Peripheral blood mononuclear cell (primary cell): ENCODE measurements around a stretch of chr6.

DNA sequence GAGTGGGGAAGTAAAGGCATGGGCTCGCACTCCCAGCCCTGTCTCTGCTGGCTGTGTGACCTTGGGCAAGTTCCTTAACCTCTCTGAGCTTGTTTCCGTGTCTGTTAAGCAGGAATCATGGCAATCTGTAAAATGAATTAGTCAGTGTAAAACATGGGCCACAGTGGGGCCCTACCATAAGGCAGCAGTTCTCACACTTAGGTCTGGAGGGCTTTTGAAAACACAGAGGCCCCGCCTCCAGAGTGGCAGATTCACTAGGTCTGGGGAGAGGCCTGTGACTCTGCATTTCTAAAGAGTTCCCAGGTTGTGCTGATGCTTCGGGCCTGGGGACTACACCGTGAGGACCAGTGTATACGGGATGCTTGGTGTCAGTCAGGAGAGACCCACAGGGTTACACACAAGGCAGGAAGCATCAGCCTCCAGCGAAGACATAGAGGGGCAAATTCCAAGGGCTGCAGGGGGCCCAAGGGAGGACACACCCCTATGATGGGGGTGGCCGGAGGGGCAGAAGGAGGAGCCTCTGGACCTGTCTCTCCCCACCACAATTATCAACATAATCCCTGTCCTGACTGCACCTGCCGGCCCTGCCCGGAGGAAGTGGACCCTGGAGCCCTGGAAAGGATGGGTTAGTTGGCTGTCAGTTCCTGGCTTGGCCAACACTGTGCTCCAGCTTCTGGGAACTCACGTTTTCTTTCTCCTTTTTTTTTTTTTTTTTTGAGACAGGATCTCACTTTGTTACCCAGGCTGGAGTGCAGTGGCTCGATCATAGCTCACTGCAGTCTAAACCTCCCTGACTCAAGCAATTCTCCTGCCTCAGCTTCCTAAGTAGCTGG, 46.7 kb downstream of the FGD2 start:
- PRO-cap, 8 experiments: no peak in any of the 8 experiments

DNA sequence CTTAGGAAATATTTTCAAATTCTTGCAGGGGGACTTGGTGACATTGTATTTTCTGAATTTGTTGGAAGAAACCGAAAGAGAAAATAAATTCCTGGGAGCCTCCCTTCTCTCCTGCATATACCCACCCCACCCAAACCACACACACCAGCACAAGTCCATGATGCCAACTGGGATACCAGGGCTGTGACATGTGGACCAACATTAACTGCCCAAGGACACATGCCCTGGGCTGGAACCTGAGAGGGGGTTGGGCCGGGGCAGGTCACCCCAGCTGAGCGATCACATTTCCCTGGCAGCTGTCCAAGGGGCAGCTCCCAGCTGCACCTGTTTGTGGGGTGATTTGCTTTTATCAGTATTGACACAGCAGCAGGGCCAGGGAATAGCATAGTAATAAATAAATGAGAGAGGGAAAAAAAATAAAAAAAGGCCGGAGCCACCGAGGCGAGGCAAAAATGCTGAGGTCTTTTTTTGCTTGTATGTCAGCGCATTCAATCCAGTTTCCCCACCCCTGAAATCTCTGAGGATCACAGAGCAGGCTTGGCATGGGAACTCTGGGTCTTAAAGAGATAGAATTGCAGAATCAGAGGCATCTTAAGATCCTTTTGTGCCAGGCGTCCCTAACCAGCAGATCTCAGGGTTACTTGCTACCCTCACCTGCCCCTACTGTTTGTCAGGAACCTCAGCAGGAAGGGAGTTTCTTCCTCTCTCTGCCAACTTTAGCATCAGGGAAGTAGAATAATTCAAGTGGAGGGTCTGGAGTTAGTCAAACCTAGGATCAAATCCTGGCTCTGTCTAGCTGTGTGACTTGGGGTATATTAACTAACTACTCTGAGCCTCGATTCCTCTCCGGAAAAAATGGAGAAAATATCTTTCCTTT, 66.5 kb upstream of the PIM1 start:
- PRO-cap, 8 experiments: no peak in any of the 8 experiments

GRCh38 chr6:37155272-37155782, 14.6 kb upstream of the PIM1 start:
- PRO-cap, 8 experiments: no peak in any of the 8 experiments

DNA sequence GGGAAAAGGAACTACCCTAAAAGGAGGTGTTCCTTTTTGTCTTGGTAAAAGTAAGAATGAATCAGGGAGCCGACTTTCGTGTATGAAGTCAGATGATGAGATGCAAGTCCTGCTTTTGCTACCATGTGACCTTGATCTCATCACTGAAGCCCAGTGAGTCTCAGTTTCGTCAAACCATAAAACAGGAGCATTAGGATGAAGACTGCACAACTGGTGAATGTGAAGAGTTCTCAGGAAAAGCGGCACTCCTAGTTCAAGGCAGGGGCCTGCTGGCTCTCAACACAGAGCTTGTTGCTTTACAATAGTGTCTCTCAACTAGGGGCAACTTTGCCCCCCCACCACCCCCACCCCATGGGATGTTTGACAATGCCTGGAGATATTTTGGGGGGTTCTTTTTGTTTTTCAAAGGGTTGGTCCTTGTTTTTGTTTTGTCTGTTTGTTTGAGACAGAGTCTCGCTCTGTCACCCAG, 40.9 kb downstream of the PIM1 start:
- PRO-cap, 8 experiments: no peak in any of the 8 experiments

DNA sequence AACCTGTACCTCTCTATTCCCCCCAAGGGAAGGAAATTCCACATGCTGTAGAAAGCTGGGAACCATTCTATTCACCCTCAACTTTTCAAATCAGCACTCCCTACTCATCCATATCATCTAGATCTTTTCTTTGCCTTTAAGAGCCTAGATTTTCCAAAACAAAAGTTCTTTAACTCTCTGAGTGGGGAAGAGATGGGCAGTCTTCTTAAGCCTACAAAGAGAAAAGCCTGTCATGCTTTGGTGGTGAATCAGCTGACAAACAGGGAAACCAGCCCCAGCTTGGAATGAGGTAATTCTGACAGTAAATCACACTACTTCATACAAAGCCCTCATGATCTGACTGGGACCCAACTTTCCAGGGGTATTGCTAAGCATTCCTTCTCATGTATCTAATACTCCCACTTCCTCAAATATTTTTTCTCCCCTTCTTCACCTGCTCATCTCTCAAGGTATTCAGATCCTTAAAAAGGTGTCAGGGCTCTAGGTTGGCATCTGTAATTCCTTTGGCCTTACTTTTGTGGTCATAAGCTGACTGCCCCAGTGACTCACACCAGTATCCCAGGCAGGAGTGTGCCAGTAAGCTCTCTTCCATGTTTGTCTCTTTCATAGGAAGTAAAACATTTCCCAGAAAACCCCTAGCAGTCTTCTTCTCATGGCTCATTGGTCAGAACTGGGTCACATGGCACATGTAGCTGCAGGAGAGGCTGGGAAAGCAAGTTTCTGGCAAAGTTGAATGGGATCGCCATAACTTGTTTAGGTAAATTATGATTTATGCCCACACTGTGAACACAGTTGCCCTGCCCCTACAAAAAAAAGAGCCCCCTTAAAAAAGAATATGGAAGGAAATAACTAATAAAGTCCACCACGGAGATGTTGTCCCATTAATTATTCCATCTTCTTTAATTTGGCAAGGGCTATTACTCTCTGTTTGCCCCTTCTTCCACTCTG, 15.0 kb upstream of the TBC1D22B start:
- PRO-cap, 8 experiments: no peak in any of the 8 experiments

GRCh38 chr6:37283882-37284189, 25.9 kb upstream of the TMEM217 start:
- PRO-cap, 8 experiments: no peak in any of the 8 experiments

GRCh38 chr6:37565399-37566036, 65.8 kb upstream of the CCDC167 start:
- PRO-cap, 8 experiments: no peak in any of the 8 experiments

- PRO-cap, 8 experiments: no peak in any of the 8 experiments
Measured at GRCh38 chr6:37648213-37649437, 49.1 kb downstream of the MDGA1 start.

GRCh38 chr6:37679853-37680531, 17.7 kb downstream of the MDGA1 start:
- PRO-cap, 8 experiments: no peak in any of the 8 experiments

DNA sequence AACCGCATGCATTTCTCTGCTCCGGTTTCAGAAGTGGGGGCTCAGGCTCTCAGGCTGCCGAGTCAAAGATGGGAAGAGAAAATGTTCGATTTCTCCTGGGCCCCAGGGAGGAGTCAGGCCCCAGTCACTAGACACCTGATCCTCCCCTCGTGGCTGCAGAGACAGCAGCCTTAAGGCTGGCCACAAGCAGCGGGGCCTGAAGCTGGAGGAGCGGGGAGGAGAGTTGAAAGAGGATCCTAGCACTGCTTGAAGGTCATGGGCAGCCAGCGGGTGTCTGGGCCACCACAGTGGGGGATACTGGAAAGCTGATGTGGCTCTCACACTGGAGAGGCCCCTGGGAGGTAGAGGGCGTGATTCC, 42.2 kb upstream of the ZFAND3 start:
- PRO-cap, 8 experiments: no peak in any of the 8 experiments

GRCh38 chr6:37925520-37925796, 105.9 kb downstream of the ZFAND3 start:
- PRO-cap, 8 experiments: peak in 1 of 8 experiments; most common plus-strand start chr6:37925741 (in 1)

- PRO-cap, 8 experiments: peak in 1 of 8 experiments; most common plus-strand start chr6:37962491 (in 1)
Measured at GRCh38 chr6:37962228-37963025, 142.9 kb downstream of the ZFAND3 start.

GRCh38 chr6:38050711-38051053, 231.2 kb downstream of the ZFAND3 start:
- PRO-cap, 8 experiments: no peak in any of the 8 experiments

GRCh38 chr6:38640513-38640837, 746 bp upstream of the BTBD9 start:
- PRO-cap, 8 experiments: peak in 1 of 8 experiments; most common plus-strand start chr6:38640669 (in 1)

GRCh38 chr6:39057445-39058006, 8.9 kb downstream of the GLP1R start:
- PRO-cap, 8 experiments: no peak in any of the 8 experiments

- PRO-cap, 8 experiments: no peak in any of the 8 experiments
Measured at GRCh38 chr6:39206110-39206906, 23.0 kb downstream of the KCNK5 start.

DNA sequence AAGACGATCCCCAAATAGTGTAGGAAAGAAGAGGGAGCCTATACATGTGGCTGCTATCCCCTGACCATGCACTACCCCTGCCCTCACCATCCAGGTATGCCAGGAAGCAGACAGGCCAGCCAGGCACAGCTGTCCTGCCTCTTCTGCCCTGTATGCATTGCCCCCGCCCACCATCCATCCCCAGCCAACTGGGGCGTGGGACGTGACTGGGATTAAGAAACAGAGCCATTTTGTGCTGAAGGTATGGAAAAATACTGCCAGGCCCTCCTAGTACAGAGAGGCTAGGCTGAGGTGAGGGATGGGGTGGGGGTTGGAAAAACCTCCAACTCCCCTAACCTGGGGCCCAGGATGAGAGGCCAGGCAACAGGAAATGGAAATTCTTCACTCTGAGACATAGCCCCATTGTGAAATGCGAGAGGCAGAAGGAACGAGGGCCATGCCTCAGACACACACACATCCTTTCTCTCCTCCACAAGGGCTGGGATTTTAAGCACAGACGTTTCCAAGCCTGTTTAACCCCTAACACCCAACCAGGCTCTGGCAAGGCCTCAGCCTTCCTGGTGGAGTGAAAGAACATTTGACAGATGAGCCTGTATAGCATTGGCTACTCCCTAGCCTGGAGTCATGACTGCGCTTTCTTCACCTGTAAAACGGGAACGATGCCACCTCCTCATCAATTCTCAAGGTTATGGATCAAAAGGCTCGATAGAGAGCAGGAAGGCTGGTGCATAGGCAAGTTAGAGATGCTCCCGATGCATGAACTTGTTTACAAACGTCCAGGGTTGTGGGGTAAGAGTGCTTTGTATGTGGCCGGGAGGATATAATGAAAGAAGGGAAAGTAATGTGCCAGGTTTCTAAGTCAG, 19.8 kb downstream of the KCNK5 start:
- PRO-cap, 8 experiments: no peak in any of the 8 experiments

DNA sequence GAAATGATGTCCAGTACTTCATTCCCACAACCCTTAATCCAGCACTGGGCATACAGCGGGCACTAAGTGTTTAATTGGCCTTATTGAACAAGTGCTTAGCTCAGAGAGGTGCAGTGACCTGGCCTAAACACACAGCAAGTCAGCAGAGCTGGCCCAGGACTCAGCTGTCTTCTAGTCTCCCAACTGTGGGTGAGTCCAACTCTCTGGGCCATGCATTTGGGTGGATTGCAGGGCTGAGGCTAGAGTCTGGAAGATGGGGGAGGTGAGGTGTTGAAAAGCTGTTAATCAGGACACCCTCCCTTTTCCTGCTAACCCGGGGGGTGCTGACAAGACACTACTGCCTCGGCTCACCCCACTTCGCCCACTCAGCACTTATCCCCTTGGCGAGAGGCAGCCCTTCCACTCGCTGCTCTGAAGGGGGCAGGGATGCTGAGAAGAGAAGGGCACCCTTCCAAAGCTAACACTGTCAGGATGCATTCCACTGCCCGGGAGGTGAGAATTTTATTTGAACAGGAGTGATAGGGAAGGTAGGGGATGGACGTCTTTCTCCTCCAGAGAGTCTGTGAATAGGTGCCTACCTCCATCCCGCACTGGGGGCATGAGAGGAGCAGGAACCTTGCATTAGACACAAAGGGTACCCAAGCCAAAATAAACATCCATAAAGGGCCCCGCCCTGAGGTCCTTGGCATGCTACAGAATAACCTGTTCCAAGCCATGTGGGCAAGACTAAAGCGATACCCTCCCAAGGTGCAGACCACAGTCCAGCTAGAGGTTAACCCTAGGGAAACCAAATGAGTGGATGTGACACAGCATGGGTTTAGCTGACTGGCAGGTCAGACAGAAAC, 14.1 kb downstream of the KCNK5 start:
- PRO-cap, 8 experiments: no peak in any of the 8 experiments

DNA sequence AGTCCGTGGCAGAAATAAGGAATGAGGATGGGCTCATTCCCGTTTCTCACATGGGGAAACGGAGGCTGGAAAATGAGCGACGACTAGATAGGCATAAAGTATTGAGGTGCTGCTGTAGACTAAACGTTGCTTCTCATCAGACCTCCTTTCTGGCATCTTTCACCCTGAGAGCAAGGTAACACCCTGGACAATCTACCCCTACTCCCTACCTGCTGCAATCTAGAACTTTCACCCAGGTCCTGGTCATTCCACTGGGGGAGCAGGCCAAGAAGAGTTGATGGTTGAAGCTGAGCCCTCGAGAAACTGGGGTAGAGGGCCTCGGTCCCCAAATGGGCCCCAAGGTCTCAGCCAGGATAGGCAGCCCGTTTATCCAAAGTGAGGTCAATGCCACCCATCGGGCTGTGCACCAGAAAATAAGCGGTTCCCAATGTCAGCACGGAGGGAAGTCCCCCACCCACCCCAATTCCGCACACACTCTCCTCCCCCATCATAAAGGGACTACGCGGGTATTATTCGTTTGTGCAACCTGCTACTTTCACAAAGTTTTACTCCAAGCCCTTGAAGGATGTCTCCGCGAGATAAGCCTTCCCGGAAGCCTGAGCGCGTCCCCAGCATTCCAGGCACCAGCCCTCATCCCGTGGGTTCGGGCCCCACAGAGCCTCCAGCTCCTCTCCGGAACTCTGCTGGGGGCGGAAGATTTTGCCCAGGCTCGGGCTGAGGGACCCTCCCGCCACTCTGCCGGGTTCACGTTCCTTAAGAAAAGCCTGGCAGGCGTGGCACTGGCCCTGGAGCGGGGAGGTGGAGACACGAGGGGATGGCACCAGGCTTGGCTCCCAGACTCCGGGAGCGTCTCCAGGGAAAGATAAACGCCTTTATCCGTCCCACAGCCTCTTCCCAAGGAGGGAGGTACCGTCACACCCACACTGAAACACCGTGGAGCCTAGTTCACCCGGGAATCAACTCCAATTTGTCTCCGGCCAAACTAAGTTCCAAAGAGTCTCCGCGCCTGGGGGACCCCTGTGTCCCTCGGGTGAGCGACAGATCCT, 1.2 kb downstream of the KCNK5 start:
- PRO-cap, 8 experiments: no peak in any of the 8 experiments

DNA sequence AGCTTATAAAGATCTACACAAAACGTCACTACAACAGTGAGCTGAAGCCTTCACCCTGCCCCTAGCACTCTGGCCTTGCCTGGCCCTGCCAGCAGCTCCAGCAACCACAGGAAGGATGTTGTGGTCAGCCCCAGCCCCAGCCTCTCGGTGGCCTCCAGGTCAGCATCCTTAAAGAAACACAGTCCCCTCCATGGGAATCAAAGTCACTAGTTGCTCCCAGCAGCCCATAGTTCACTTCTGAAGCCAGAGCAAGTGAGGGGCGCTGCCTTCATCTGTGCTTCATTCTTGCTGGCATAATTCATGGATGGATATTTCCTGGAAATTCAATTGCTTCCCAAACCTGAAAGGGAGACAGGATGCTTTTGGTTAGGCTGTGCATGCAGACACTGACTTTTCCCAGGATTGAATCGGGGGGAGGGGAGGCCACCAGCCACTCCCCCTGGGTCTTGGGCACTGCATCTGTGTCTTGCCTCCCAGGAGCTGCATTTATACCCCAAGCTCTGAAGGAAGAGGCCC, 13.8 kb upstream of the KCNK16 start:
- PRO-cap, 8 experiments: peak in 1 of 8 experiments; most common minus-strand start position 71 of the sequence (in 1)